Pericardium fibroblast (primary cell): ENCODE data around the genes GREM1 and EMC7.

DNA sequence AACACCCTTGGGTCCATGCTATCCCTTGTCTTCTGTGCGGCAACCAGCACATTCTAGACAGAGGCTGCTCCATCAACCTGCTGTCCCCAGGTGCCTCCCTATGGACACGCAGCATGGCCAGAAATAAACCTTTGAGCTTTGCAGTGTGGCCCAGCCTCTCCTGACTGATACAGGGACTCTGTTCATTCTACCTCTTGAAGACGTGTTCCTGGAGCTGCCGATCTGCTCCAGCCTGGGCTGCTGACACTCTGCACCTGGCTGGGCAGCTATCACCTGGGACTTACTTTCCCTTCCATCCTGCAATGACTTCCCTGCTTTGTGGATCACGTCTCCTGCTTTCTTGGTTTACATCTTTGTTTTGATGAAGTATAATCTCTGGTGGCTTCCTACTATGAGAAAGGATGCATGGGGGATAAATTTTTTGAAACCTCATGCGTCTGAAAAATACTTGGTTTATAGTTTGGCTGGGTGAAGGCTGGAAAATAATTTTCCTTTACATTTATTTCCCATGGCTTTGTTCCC is 4.0 kb upstream of the KLF13 start:
- RAMPAGE, long total RNA, result no peak

- RAMPAGE, long total RNA, result no peak
Observed at GRCh38 chr15:31325015-31325463, 1.6 kb upstream of the KLF13 start.

- RAMPAGE, long total RNA, result no peak
Observed at GRCh38 chr15:31332856-31333654, 6.4 kb downstream of the KLF13 start.

- RAMPAGE, long total RNA, result no peak
Observed at GRCh38 chr15:31346511-31347703, 20.3 kb downstream of the KLF13 start.

- RAMPAGE, long total RNA, result no peak
Observed at GRCh38 chr15:31382765-31383317, 56.2 kb downstream of the KLF13 start.

GRCh38 chr15:31402485-31403141 is 76.0 kb downstream of the KLF13 start:
- RAMPAGE, long total RNA, result no peak

DNA sequence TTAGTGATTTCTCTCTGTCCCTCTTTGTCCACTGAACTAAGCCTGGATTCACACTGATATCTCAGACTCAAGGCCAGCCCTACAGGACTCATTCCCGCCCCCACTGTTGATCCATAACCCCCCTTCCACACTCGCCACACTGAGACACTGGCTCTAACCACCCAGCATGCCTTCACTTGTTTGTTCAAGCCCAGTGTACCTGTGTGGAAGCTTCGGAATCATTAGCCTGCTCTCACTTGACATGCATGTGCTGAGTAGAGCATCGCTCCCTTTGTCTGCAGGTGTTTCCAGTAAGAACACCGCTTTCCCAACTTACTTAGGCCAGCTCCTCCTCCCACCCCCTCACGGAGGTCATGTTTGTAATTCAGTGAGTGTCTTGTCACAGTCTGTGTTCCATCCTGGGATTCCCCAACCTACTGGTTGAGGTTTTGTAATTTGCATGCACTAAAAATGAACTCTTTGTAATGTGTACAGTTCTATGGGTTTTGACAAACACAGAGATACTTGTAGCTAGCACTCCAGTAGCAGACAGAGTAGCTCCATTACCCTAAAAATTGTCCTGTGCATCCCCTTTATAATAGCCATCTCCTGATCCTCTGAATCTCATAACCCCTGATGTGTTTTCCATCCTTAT is 132.4 kb downstream of the KLF13 start:
- RAMPAGE, long total RNA, result no peak

GRCh38 chr15:31490010-31490465 is 163.4 kb downstream of the KLF13 start:
- RAMPAGE, long total RNA, result no peak

- RAMPAGE, long total RNA, result no peak
Observed at GRCh38 chr15:31527085-31527720, 200.6 kb downstream of the KLF13 start.

GRCh38 chr15:32342622-32343256 is 60.4 kb downstream of the GOLGA8K start:
- RAMPAGE, long total RNA, result no peak

DNA sequence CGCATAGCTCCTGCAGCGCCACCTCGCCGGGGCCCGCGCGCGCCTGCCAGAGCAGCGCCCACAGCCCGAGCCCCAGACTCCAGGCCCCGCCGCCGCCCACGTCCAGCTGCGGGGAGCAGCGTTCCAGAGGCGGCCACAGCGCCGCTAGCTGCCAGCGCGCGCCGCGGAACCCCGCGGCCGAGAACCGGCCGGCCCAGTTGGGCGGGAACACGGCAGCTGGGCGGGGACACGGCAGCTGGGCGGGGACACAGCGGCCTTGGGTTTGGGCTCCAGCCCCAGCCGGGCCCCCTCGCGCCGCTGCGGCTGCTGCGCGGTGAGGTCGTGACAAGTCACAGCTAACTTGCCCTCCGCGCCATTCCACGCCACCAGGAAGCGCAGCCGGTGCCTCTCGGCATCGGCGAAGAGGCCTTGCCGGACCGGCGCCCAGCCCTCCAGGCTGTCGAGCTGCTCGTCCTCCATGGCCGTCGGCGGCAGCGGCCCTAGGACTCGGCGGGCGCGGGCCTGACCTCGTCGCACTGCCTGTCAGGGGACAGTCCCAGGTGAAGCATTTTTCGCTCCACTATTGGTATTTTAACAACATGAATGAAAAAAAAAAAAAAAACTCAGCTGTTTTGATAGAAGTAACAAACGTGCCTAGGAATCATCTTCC is 78.7 kb upstream of the ARHGAP11A start:
- RAMPAGE, long total RNA, result no peak

DNA sequence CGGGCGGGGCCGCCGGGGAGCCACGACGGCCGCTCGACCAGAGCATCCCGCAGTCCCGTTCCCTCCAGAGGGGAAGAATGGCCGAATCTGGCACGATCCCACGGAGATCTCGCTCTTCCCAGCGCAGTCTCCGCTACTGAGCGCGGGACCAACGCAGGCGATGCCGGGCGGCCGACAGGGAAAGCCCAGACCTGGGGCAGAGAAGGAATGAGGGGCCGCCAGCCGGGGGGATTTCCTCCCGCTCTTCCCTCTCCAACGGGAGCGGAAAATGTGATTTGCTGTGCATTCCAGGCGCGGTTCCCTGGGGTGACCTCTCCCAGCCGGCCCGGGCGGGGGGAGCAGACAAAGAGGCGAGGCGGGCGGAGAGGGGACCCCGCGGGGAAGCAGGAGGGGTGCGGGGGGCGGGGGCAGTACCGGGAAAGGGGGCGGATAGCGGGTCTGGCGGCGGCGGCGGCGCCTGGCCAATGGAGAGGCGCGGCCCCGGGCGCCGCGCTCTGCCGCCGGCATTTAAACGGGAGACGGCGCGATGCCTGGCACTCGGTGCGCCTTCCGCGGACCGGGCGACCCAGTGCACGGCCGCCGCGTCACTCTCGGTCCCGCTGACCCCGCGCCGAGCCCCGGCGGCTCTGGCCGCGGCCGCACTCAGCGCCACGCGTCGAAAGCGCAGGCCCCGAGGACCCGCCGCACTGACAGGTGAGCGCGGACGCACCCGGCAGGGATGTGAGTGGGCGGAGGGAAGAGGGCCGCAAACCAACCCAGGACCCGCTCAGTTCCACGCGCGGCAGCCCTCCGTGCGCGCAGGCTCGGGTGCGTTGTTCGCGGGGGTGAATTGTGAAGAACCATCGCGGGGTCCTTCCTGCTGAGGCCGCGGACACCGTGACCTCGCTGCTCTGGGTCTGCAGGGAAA is at the start of gene GREM1:
Gene GREM1 (plus strand): TSS at position 536 of the 907 bp plus-strand sequence.
- RAMPAGE, long total RNA, result no peak

GRCh38 chr15:32732628-32733891 is 15.3 kb downstream of the GREM1 start:
- RAMPAGE, long total RNA, result no peak

GRCh38 chr15:32833963-32834896 is 116.4 kb downstream of the GREM1 start:
- RAMPAGE, long total RNA, result no peak

- RAMPAGE, long total RNA, result no peak
Observed at GRCh38 chr15:32908009-32908752, 190.4 kb downstream of the GREM1 start.

DNA sequence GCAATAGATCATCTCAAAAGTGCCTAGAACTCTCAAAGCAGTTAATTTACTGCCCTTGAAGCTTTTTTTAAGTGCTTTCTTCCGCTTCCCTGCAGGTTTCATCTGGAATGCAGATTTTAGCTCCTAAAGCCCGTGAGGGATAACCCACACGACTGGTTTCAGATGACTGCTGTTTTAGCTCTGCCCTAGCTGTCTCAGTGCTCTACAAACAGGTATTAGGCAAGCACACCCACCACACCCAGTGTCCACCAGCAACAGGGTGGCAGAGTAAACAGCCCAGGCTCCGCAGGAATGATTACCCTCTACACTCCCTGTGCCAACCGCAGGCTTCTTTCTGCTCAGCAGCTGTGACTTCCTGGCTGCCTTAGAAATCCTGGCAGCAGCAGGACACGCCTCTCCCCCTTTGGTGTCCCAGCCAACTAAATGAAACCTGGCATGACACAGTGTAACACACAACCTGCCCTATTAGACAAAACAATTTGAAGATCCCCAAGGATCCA is 125.9 kb downstream of the FMN1 start:
- RAMPAGE, long total RNA, result no peak

- RAMPAGE, long total RNA, result no peak
Observed at GRCh38 chr15:33584843-33585300, 274.1 kb downstream of the RYR3 start.

DNA sequence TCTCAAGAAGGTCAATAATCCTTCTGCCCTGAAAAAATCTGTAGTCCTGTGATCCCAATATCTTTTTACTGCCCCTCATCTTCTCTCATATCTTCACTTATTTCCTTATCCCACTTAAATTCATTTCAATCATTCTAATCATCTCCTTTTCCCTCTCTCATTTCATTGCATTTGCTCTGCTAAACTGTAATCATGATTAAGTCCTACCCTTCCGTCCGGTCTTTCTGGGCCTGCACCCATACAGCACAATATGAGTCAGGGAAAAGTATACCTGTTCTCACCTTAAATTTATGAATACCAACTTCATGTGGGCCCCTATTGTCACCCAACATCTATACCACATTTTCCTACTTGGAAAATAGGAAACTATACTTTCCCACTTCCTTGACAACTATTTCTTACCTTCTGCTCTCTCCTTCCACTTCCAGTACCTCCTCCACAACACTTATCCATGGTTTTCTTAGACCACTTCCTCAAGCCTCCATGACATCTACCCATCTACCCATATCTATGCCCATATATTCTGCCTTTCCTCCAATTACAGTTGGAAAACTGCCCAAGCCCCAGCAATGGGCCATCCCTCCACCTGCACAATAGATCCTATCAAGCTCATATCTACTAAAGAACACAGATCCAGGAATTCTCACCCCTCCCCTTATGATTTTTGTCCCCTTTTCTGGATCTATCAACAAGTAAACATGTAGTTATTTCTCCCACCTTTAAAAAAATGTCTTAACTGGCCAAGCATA is 29.5 kb downstream of the CHRM5 start:
- RAMPAGE, long total RNA, result no peak

GRCh38 chr15:34101233-34101973 is at the start of gene EMC7:
Gene EMC7, minus strand, starts transcription at chr15:34101862.
- RAMPAGE, long total RNA, result start-site peak on the minus strand at chr15:34101845-34101863, 342 and 508 reads in 2 replicates

- RAMPAGE, long total RNA, result no peak
Observed at GRCh38 chr15:34229791-34230917, 5.3 kb downstream of the EMC4 start.